Fibroblast of villous mesenchyme (primary cell): ENCODE measurements around a stretch of chr4.

DNA sequence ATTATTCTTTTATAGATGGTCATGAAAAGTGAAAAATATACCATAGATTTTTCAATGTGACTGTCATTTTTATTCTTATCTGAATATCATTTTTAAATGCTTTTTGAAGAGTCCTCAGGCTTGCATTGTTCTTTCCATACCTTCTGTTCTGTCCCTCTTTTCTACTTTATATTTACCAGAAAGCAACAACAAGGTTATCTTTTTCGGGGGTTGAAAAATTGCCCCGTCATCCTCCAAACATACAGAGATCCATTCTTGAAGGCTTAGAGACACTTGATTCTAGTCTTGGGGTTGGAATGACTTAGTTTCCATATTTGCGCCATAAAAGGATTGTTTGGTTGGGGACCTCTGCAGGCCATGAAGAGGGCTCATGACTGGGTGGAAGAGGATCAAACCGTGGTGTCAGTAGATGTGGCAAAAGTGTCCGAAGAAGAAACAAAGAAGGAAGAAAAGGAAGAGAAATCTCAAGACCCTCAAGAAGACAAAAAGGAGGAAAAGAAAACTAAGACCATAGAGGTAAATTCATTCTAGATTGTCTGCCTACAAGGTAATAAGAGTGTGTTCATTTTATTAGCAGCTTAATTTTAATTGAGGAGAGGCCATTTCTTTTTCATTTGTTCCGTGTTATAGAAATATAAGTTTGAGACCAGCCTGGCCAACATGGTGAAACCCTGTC is 63.6 kb downstream of the FAM114A1 start:
- CAGE, long polyA plus RNA, result no peak

GRCh38 chr4:38965683-38966193 is 66.5 kb downstream of the TMEM156 start:
- CAGE, long polyA plus RNA, result no peak

GRCh38 chr4:38967043-38967817 is 65.0 kb downstream of the TMEM156 start:
- CAGE, long polyA plus RNA, result no peak

GRCh38 chr4:39422111-39422602 is 15.4 kb downstream of the KLB start:
- CAGE, long polyA plus RNA, result no peak

- CAGE, long polyA plus RNA, result no peak
These were observed 12.5 kb downstream of the RPL9 start for GRCh38 chr4:39446266-39446582.

- CAGE, long polyA plus RNA, result no peak
These were observed 676 bp upstream of the UGDH start for GRCh38 chr4:39527681-39528548.

DNA sequence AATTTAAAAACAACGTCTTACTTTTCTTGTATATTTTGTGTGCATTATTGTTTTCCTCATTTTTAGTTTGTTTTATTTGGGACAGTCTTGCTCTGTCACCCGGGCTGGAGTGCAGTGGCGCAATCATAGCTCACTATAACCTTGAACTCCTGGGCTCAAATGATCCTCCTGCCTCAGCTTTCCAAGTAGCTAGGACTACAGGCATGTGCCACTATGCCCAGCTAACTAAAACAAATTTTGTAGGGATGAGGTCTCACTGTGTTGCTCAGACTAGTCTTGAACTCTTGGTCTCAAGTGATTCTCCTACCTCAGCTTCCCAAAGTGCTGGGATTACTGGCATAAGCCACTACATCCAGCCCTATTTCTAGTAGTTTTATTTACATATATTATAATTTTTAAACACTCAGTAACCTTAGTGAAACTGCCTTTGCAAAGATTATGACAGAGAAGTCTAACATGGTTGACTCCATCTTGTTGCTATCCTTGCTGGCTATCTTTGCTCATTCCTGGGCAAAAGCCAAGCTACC is 9.7 kb upstream of the SMIM14 start:
- CAGE, long polyA plus RNA, result no peak

- CAGE, long polyA plus RNA, result no peak
These were observed 720 bp upstream of the RHOH start for GRCh38 chr4:40195987-40196635.

DNA sequence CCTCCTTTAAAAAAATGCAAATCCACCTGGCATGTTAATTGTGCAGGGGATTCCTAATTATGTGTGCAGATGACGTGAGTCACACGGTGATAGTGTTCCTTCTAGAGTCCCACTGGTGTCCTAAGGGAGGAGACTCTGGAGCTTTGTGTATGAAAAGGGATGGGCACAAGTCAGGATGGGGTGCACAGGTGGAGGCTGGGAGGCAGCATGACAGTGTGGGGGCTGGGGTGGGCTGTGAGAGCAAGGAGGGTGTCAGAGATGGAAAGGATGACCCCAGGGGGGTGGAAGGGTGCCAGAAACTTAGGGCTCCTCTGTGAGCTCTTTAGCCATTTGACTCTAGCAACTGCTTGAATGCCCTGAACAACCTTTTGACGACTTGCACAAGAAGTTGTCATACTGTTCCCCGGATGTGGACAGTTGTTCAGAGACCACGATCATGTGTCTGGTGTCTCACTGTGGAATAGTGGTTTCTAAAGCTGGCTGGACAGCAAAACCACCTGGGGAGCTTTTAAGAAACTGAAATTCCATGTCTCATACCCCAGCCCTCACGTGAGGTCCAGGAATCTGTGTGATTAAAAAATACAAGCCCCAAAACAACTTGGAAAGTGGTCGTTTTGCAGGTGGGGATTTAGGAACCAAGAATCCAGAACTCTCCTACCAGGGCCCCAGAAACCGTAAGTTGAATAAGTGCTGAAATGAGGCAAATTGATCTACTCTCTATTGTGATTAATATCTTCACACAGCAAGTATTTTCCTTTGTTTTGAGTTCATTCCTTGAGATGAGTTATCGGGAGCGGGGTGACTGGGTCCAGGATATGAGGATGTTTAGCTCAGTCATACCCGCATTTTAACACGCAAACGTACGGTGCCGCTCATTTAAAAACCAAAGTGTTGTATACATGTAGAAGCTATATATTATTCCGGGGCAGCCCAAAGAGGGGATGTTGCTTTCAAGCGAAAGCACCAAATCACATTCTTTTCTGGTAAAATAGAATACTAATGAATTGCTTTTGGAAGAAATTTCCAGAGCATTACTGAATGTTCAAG is 3.4 kb downstream of the RHOH start:
- CAGE, long polyA plus RNA, result no peak

DNA sequence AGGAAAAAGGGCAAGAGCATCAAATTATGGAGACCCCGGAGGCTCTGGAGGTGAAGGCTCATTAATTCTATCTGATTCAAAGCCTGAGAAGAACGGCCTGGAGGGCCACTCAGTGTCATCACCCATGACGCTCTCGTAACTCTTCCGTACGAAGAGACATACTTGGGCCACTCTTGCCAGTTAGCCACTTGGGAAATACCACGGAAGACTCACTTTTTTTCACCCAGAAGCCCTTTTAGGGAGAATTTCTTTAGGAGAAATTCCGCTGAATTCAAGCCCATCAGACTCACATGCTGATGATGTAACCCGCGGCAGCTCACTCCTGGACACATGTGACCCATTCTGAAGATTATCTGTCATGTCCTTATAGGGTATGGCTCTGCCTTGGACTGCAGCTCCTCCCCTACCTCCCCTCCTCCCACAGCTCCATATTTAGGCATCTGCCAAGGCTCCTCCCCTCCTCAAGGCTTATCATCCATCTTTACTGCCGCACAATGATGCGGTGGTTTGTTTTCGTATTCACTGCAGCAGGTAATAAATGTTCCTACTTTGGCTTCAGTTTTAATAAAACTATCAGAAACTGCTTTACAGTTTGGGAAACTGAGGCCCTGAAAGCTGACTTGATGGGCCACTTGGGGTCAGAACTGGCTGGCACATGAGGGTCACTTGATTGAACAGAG is 41.9 kb downstream of the RHOH start:
- CAGE, long polyA plus RNA, result no peak

DNA sequence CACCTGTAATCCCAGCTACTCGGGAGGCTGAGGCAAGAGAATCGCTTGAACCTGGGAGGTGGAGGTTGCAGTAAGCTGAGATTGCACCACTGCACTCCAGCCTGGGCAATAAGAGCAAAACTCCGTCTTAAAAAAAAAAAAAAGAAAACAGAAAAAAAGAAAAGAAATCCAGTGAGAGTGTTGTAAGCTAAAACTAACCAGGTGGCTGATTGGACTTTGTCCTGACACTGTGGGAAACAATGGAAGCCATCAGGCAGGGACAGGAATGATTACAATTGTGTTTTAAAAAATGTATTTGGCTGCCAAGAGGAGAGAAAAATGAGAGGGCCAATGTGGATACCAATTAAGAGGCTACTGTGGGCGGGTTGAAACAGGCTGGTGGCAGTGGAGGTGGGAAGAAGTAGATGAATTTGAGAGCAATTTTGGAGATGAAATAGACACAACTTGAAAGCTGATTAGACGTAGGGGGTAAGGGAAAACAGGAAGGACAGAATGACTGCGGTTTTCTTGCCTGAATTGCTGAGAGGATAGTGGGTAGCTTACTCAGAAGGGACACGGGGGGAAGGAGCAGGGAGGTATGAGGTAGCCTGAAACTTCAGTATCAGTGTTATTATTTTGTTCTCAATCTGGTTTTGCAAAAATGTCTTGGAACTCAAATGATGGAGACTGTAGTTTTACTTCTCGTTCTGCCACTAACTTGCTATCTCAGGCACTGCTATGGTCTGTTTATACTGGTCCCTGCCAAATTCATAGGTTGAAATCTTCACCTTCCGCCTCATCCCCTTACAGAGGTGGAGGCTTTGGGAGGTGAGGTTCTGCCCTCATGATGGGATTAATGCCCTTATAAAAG is 45.6 kb upstream of the CHRNA9 start:
- CAGE, long polyA plus RNA, result no peak

- CAGE, long polyA plus RNA, result no peak
These were observed 29.7 kb upstream of the CHRNA9 start for GRCh38 chr4:40305325-40306011.

- CAGE, long polyA plus RNA, result no peak
These were observed 23.2 kb upstream of the CHRNA9 start for GRCh38 chr4:40311750-40312518.

DNA sequence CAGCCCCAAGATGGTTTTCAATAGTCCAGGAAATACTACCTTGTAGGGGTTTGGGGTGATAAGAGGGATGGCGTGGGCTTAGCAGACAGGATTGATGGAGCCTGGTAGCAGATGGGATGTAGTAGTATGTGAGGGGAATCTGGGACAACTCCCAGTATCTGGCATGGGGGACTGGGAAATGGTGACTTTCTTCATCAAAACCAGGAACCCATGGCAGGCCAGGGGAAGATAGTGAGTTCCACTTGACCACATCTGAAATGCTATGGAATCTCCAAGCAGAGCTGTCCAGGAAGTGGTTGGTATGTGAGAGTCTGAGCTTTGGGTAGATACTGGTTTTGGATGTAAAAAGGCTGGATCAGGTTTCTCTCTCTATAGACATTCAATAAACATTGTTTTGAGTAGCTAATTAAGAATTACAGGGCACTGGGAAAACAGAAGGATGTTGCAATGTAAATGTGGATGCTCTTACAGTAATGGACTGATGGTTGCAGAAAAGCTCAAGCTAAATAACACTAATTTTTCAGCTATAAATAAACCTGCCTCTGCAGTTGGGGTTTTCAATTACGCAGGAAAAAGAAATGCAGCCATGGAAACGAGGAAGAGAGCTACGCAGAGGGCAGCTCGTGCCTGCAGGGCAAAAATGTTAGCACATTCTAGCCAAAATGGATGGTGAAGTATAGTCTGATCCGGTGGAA is 13.5 kb upstream of the CHRNA9 start:
- CAGE, long polyA plus RNA, result no peak

GRCh38 chr4:40377555-40378090 is 42.5 kb downstream of the CHRNA9 start:
- CAGE, long polyA plus RNA, result no peak

GRCh38 chr4:40394155-40394576 is 59.0 kb downstream of the CHRNA9 start:
- CAGE, long polyA plus RNA, result no peak

DNA sequence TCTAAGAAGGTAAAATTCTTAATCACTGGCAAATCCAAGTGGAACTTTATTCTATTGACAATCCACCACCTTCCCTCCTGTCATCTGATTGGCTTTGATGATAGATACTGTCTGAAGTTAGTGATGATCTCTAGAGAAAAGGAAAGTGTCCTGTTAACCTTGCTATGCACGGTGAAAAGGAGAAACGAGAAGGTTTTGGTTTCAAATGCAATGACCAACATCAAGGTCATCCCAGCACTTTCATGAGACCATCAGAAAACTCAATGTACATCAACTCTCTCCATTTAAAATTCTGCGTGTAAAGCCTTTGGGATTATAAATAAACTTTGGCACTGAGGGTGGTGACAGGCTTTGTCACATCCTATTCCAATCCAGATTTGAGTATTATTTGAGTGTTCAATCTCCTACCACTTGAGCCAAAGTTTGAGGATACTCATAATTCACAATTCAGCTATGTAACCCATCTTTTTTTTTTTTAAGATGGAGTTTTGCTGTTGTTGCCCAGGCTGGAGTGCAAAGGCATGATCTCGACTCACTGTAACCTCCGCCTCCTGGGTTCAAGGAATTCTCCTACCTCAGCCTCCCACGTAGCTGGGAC is 87.3 kb downstream of the CHRNA9 start:
- CAGE, long polyA plus RNA, result no peak

DNA sequence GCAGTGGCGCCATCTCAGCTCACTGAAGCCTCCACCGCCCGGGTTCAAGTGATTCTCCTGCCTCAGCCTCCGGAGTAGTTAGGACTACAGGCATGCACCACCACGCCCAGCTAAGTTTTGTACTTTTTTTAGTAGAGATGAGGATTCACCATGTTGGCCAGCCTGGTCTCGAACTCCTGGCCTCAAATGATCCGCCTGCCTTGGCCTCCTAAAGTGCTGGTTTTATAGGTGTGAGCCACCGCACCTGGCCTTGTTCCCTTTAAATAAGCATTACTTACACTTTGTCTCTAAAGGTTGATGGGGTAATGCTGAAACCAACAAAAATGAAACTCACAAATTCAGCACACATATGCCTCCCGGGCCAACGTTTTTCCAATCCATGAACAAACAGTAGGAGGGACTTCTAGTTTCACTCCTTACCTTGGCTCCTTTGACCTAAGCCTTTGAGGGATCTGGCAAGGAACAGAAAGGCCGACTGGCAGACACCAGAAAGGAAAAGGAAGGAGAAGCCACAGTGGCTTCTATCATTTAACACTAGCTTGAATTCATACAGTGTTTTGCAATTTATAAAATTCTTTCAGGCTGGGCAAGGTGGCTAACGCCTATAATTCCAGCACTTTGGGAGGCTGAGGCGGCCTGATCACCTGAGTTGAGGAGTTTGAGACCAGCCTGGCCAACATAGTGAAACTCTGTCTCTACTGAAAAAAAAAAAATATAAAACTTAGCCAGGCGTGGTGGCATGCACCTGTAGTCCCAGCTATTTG is 114.8 kb downstream of the CHRNA9 start:
- CAGE, long polyA plus RNA, result no peak

GRCh38 chr4:40453751-40454534 is 118.8 kb downstream of the CHRNA9 start:
- CAGE, long polyA plus RNA, result no peak

DNA sequence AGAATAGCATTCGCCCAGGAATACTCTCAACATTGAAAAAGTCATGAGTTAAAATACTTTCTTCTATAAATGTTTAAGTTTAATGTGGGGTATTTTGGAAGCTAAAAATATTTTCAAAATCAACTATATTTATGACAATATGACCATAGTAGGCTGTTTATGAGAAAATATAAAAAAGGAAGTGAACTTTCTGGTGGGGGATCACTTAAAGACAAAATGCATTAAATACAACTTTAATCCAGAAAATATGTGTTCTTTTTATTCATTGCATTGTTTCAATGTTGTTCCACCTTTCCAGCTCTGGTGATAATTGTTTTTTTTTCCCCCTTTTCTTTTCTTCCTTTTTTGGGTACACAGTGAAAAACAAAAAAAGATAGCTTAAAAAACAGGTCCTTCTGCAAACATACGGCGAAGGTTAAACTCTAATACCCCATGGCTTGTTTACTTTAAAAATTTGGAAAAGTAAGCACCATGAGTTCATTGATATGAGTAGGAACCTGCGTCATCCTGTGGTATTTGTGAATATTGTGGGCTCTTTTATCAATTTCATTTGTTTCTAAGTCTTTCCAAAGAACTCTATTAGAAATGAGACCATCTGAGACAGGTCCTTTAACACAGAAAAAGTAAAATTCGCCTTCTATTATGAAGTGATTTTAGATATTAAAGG is 123.4 kb downstream of the CHRNA9 start:
- CAGE, long polyA plus RNA, result no peak